Epithelial cell of prostate (primary cell): Measurements from ENCODE around the gene AKAP3.

GRCh38 chr12:4441176-4442286 lies 4.1 kb downstream of the FGF6 start:
- RRBS = no CpG with 5 or more reads among the region's 22 CpGs

GRCh38 chr12:4450470-4451060 lies 5.0 kb upstream of the FGF6 start:
- RRBS = no CpG with 5 or more reads among the region's 10 CpGs

- RRBS = no CpG with 5 or more reads among the region's 7 CpGs
Observed at GRCh38 chr12:4572680-4573084, 10.7 kb downstream of the DYRK4 start.

DNA sequence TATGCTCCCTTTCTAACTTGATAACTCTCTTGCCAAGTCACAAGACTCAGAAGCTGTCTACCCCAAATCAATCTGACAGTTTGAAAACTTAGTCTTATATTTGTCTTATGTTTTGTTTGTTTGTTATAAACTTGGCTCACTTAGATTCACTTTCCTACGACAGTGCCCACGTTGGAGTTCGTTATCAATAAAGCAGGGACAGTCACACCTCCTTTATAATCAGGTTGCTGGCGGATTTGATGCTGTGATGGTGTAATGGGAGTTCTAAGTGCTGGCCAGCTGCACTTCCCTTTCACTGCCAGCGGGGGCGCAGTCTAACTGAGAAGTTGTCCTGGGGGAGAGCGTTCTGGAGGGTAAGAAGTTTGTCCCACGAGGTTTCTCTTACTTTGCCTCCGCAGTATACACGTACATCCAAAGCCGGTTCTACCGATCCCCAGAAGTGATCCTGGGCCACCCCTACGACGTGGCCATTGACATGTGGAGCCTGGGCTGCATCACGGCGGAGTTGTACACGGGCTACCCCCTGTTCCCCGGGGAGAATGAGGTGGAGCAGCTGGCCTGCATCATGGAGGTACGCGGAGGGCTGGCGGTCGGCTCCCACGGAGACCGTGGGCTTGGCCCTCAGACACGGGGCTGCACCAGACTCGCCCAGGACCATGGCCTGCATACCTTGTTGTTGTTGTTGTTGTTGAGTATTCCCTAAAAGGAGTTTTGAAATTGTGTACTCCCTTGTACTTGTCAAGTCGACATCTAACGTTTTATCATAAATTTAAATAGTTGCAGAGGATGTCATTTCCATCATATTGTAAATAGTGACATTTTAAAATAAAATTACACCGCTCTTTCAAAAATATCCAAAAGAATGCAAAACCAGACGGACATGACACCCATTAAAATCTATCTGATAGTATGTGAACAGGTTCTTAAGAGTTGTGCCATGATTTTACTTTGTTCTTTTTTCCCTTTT lies 42.8 kb downstream of the DYRK4 start:
- RRBS = 0% methylated on average over 6 of the region's 30 CpGs

DNA sequence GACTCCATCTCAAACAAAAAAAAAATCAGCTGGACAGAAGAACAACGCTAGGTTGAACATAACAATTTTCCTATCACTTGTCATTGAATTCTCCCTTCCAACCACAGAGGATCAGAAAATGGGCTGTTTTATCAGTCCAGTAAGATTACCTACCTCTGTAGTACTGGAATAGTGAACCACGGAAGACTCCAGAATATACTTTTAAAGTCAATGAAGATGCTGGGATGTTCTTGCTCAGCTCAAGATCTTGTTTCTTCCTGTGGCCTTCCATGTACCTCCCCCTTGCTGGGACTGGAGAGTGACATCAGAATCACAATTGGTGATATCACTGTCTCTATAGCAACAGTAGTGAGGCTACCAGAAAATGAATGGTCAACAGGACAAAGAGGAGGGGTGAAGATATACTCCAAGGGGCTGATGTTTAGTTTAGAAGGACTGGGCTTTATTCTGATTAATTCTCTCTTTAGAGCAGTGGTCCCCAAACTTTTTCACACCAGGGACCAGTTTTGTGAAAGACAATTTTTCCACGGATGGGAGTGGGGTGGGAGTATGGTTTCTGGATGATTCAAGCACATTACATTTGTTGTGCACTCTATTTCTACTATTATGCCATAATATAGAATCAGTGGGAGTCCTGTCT lies 3.8 kb downstream of the AKAP3 start:
- RRBS = no CpG with 5 or more reads among the region's 3 CpGs

GRCh38 chr12:4648421-4649683 lies at the start of gene AKAP3:
Gene AKAP3 (minus strand): TSS chr12:4649051.
- RRBS = under 1% methylated on average over 5 of the region's 46 CpGs

DNA sequence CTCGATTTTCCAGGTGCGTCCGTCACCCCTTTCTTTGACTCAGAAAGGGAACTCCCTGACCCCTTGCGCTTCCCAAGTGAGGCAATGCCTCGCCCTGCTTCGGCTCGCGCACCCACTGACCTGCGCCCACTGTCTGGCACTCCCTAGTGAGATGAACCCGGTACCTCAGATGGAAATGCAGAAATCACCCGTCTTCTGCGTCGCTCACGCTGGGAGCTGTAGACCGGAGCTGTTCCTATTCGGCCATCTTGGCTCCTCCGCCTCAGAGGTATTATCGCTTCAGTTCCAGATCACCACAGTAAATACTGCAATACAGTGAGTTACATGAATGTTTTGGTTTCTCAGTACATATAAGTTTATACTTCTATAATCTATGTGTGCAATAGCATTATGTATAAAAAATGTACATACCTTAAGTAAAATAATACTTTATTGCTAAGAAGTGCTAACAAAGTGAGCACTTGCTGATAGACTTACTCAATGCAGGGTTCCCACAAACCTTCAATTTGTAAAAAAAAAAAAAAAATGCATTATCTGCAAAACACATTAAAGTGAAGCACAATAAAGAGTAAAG lies 78.6 kb downstream of the KCNA5 start:
- RRBS = no CpG with 5 or more reads among the region's 18 CpGs

- RRBS = no CpG with 5 or more reads among the region's 6 CpGs
Observed at GRCh38 chr12:5333039-5333451, 98.9 kb upstream of the NTF3 start.

DNA sequence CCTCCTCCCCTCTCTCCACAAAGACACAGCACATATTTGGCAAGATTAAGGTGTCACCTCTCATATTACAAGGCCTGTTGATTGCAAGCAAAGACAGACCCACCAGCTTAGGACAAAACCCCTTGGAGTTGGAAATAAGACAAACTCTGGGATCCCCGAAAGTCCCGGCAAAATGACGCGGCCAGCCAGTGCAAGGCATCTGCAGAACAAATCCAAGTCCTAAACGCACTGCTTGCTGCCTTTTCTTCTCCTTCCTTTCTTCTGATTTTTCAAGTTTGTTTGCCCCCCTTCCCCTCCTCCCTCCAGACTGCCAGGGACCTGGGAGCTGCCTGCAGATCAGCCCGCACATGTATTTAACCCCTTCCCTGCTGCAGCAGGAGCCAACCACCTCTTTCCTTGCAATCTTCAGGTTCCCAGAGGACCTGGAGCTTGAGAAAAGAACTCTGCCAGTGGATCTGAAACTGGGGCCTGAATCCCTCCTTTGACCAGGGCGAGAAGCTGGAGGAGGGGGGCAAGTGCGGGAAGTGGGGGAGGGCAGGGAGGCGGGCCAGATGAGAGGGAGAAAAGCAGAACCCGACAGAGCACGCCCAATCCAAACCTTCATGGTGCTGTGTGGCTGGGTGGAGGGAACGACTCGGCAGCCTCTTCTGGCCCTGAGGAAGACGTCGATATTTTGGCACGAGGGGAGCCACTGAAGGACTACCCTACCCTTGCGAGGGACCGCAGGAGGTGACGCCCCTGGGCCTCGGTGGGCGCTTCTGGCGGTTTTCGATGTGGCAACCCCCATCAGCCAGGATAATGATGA lies 2.0 kb upstream of the NTF3 start:
- RRBS = no CpG with 5 or more reads among the region's 23 CpGs

DNA sequence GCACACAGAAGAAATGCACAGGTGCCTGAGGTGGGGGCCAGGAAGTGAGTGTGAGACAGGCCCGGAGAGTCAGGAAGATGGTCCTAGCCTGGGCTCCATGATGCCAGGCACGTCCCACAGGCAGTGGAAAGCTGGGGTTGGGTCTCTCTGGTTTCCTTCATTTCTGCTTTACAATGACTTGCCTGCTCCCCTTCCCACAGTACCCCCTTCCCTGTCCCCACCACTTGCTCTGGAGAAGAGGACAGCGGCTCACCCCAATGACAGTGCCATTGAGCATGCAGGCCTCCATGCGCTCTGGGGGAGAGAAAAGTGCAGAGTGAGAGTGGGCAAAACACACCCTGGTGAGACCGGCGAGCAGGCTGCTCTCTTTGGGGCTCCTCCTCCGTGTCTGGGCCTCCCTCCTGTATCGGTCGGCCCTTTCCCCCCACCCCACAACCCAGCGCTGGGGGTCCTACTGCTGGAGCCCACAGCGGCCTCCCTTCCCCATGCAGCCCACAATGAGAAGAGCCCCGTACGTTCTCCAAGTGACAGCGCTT lies 22.9 kb upstream of the ANO2 start:
- RRBS = no CpG with 5 or more reads among the region's 14 CpGs

GRCh38 chr12:6016888-6017205 lies 71.8 kb upstream of the ANO2 start:
- RRBS = no CpG with 5 or more reads among the region's 6 CpGs

DNA sequence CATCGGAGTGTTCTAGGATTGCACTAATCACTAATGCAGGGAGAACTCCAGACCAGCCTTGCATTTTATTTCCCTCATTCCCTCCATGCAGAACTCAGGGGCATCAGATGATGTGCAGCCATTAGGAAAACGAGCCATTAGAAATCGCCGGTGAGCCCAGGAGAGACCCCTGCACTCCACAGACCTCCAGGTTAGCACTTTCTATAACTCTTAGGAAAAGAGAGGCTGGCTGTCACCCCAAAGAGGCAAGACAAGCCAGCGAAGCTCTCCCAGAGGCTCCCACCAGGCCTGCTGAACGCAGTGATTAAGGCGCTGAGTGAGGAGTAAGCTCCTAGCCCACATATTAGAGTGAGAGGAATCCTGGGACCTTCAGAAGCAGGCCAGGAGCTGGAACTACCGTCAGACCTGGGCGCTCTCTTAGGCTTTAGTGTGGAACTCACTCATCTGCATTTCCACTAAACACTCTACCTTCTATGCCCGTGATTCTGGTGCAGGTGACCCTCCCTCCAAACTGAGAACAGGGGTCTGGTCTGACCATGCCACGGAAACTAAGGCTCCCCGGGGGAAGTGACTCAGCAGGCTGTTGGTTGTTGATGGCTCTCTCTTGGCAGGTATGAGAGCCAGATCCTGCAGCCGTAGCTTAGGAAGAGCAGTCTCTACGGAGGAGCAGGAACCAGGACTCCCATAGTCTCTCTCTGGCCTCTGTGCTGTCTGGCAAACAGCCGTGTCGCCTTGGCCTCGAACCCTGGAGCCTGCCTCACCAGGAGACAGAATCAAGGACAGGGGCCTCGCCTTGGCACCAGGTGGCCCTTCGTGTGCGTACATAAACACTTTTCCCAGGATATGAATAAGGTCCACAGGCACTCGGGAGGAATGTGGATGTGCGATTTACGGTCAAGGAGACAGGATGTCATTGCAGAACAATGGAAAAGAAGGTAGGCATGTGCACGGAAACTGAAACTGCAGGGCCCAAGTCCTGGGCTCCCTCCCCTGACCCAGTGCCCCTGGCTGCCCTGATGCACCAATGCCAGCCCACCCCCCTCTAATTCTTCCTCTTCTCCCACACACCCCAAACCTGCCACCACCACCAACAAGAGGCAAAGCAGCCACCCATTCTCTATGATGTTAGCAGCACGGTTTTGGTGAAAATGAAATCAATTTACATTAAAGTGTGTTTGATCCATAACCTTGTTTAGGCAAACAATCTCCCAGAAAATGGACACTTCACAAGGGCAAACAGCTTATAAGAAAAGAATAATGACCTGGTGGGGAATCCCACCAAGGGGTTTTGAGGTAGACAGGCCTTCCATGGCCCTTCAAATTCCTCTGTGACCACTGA lies 8.0 kb downstream of the VWF start:
- RRBS = no CpG with 5 or more reads among the region's 25 CpGs

- RRBS = no CpG with 5 or more reads among the region's 6 CpGs
Observed at GRCh38 chr12:6140892-6141455, 16.5 kb upstream of the VWF start.

DNA sequence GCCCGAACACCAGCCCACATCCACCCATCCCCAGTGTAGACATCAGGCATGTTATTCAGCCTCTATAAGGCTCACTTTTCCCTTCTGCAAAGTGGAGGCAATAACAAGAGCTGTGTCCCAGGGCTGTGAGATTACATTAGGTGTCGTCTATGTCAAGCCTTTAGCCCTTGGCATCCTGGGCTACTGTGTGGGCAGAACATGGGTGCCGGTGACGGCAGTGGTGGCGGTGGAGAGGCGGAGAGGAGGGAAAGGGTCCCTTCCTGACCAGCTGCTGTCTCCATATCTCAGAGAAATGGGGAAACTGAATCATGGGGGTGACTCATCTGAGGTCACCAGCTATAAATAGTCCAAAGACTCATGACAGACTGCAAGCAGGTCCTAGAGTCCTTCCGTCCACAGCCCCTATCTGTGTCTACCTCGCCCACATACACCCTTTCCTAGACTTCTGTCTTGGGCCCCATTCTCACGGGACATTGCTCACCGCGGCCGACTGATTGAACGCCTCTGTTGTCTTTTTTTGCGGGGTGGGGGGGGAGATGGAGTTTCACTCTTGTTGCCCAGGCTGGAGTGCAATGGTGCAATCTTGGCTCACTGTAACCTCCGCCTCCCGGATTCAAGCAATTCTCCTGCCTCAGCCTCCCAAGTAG lies 32.4 kb upstream of the CD9 start:
- RRBS = no CpG with 5 or more reads among the region's 16 CpGs

GRCh38 chr12:6190159-6190632 lies 10.0 kb upstream of the CD9 start:
- RRBS = no CpG with 5 or more reads among the region's 13 CpGs

DNA sequence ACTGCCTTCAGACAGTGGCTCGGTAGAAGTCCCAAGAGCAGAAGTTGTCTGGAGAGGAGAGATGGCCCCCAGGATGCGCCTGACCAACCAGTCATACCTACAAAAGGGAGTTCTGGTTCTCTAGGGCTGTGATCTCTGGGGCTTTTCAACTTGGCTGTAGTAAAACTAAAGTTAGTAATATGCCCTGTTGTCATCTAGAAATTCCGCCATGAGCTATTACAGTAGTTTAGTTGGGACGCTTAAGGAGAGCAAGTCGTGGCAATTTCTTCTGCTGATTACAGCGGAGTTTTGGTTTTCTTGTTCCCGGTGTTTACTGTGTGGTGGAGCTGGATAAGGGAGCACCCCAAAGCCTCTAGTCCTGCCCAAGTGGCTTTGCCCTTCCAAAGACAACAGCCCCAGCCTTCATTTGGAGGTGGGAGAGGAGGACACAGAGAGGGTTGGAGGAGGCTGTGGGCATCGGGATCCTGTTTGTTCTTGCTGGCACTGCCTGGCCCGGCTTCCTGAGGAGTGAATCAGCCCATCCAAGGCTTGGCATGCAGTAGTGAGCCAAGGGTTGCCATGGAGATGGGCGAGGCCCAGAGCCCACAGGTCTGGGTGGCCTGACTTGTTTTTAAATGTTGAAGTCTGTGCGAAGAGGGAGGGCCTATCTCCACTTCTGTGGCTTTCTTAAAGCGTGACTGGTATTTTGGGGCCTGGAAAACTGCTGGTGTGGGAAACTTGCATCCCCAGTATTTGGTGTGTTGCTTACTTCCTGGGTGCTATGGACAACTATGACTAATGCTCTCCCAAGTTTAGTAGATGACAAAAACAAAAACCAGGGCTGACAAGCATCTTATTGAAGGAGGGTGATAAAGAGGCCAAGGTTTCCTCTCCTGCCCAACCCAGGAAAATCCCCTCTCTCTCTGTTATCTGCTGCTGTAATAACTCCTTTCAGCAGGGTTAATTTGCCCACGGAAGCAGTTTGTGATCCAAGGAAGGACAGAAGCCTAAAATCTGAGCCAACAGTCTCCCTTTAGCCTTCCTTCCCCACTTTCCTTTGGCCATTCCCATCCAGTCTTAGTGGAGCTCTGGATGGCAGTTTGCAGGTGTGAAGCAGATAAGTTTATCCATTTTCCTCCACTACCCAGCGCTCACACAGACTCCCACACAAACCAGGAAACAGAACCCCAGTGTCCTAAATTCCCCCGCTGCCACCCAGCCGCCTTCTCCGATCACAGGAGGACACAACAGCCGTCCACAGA lies 15.8 kb downstream of the CD9 start:
- RRBS = no CpG with 5 or more reads among the region's 18 CpGs

- RRBS = no CpG with 5 or more reads among the region's 11 CpGs
Observed at GRCh38 chr12:6220024-6220790, 20.0 kb downstream of the CD9 start.

DNA sequence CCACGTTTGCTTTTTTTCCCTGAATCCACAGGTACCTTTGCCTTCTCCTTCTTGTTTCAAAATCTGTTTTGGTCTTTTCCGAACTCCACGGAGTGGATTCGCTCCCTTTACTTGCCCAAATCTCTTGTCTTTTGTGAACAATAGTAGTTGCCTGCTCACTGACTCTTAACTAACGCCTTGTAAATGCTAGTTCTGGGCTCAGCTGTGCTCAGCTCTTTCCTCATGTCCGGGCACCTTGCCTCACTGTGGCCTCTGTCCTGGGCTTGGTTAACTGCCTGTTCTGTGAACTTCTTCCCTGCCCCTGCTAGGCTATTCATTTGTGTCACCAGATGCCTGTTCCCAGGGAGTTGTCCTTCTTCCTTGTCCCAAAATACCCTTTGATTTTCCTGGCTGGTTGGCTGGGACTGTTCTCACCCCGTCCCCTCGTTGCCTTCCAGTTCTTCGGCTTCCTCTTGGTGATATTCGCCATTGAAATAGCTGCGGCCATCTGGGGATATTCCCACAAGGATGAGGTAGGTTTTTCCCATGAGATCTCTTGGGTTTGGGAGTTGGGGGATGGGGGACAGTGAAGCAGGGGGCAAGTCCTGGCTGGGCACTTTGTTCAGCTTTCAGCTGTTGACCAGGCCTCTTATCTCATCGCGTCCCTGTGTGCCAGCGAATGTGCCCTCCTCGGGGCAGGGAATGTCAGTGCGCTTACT lies 32.9 kb downstream of the CD9 start:
- RRBS = no CpG with 5 or more reads among the region's 16 CpGs

DNA sequence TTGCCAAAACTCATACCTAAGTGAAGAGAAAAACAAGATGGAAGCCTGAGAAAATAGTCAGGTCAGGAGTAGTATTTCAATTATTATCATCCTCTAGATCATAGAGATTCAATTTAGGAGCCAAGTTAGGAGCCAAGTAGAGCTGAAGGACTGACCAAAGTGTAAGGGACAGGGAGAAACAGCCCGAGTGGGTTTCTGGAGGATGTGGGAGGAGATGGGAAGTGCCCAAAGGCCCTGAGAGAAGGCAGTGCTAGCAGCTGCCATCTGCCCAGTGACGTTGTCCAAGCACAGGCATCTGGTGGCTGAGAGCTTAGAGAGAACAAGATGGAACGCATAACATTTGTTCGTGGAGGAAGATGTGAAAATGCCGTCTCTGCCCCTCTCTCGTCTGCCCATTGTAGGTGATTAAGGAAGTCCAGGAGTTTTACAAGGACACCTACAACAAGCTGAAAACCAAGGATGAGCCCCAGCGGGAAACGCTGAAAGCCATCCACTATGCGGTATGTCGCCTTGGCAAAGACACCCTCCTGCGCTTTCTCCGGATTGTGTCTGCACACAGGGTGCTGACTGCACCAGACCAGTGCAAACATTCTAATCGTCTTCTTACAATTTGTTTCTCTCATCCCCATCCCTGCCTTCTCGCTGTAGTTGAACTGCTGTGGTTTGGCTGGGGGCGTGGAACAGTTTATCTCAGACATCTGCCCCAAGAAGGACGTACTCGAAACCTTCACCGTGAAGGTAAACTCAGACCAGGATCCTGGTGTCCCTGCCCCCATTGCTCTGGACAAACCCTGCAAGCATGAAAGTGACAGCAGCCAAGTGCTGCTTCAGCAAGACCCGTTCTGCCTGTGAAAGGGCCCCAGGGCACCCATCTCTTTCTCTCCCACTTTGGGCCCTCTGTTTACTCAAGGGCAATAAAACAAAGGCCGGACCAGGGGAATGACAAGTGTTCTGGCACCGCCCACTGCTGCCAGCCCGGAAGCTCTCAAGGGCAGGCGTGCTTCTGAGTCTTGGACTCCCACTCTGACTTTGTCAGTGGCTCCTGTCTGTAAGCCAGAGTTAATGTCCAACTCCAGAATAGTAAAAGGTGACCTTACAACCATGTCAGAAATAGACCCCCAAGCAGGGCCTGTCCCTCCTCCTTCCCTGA lies 35.0 kb downstream of the CD9 start:
- RRBS = 19% methylated on average over 3 of the region's 23 CpGs

- RRBS = no CpG with 5 or more reads among the region's 11 CpGs
Observed at GRCh38 chr12:6264426-6265078, 45.9 kb upstream of the PLEKHG6 start.